ENCODE data around the gene WDR25.

- RRBS = under 1% methylated on average over 11 of the region's 78 CpGs
Observed at GRCh38 chr14:100375888-100376829, at the start of gene WDR25. Gene WDR25, plus strand, starts transcription at chr14:100376485.

DNA sequence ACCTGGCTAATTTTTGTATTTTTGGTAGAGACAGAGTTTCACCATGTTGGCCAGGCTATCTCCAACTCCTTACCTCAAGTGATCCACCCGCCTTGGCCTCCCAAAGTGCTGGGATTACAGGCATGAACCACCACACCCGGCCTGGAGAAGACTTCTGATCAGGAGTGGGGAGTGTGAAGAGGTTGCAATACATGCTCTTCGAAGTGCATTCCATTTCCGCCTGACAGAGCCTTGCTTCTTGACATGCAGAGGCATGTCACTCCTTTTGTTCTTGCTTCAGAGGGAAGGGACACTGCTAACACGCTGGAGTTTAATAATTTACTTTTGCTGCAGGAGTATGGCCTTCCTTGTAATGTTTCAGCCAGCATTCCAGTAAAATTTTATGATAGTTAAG, 21.7 kb downstream of the WDR25 start:
- RRBS = no CpG with 5 or more reads among the region's 5 CpGs

DNA sequence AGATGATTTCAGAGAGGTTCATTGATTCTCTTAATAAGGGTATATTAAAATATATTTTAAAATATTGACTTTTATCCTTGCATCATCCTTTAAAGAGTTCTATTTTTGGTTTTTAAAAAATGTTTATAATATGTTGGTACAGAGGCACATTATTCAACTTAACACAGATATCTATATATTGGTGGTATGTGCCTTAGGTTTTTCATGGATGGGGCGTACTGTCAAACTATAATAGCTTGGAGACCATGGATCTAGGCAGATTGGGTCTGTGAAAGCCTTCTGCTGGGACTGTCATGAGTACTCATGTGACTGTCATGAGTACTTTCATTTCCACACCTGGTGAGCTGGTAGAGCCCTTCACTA, 104.9 kb downstream of the BEGAIN start:
- RRBS = no CpG with 5 or more reads among the region's 1 CpG

DNA sequence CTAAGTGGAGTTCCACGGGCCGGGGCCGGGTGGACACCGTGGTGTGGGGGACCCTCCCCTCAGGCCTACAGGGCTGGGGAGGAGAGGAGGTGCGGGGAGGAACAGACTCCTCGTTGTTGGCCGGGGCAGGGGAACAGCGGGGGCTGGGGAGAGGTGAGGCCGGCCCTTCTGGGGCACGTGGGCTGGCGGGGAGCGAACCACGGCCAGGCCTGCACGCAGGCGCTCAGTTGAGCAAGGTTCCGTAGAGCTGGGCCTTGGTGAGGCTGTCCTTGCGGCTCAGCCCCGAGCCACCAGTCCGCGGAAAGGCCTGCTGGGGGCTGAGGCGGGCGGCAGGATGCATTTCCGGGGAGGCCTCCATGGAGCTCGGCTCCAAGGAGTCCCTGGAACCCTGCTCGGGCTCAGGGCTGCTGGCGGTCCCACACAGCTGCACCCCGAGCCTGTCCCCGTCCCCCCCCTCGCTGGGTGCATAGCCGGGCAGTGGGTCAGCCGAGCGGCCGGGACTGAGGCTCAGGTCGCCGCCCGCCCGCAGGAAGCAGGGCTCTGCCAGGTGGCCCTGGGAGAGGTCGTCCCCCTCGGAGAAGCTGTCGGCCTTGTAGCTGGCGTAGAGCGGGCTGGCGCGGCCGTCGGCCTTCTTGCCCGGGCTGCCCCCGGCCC, 49.3 kb downstream of the BEGAIN start:
- RRBS = 81% methylated on average over 5 of the region's 48 CpGs

DNA sequence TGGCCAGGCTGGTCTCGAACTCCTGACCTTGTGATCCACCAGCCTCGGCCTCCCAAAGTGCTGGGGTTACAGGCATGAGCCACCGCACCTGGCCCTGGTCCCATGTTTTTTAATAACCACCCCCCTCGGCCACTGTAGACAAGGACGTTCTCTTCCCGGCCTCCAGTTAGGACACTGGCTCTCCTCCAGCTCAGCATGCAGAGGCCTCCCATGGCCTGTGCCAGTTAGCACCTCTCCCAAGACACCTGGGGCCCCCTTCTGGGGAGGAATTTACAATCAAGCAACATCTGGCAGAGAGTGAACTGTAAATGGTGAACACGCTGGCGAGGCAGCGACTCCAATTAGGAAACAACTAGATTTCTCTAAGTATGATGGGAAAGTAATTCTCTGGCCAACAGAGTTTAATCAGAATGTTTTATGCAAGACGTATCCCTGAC, 61.9 kb upstream of the DLK1 start:
- RRBS = no CpG with 5 or more reads among the region's 10 CpGs

GRCh38 chr14:100709770-100710257, 16.9 kb upstream of the DLK1 start:
- RRBS = under 1% methylated on average over 10 of the region's 30 CpGs

GRCh38 chr14:100860477-100861355, 42.8 kb downstream of the RTL1 start:
- RRBS = 85% methylated on average over 3 of the region's 25 CpGs

DNA sequence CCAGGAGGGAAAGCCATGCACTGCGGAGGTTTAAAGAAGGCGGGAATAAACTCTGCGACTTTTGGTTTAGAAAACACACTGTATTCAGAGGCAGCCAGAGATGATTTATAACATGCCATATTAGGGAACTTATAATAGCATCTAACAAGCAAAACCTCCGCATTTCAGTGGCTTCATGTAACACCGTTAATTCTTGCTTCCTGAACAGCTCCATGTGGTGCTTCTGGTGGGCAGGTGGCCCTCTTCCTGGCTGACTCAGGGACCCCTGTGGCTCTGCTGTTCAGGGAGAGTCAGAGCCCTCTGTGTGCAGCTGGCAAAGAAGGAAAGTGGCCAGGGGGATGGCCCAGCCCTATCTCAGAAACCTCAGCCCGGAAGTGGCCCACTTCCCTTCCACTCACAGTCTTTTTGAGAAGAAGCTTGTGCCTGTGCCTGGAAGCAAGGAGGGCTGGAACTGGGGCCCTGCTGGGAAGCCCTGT, 217.0 kb upstream of the RTL1 start:
- RRBS = no CpG with 5 or more reads among the region's 6 CpGs

DNA sequence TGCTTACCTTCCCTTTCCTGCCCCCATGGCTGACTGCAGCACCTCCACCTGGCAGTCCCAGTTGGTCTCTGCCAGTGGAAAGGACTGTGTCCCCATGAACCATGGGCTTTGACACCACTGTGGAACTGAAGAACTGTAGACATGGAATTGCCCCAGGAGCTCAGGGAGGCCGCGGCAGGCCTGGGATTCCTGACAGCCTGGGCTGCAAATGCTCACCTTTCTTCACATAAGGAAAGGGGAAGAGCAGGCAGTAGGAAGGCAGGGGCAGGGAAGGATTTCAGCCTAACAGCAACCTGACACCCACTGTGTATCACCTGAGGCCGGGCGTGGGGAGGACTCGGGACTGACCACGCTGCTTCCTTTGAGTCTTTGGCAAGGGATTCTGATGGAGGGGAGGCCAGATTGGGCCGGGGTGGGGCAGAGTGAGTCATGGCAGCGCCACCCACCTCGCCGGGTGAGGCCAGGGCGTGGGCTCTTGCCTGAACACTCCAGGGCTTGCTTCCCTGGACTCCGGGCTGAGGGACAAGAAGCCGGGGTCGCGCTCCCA, 247.6 kb upstream of the RTL1 start:
- RRBS = 40% methylated on average over 10 of the region's 15 CpGs

GRCh38 chr14:101279822-101280324, 376.4 kb upstream of the RTL1 start:
- RRBS = no CpG with 5 or more reads among the region's 3 CpGs

GRCh38 chr14:101359961-101360979, 401.2 kb upstream of the PPP2R5C start:
- RRBS = no CpG with 5 or more reads among the region's 24 CpGs

- RRBS = 0% methylated on average over 5 of the region's 13 CpGs
Observed at GRCh38 chr14:101480512-101481071, 280.9 kb upstream of the PPP2R5C start.

- RRBS = no CpG with 5 or more reads among the region's 10 CpGs
Observed at GRCh38 chr14:101588782-101589325, 172.7 kb upstream of the PPP2R5C start.

GRCh38 chr14:101732166-101732566, 29.3 kb upstream of the PPP2R5C start:
- RRBS = no CpG with 5 or more reads among the region's 5 CpGs

- RRBS = no CpG with 5 or more reads among the region's 6 CpGs
Observed at GRCh38 chr14:101773394-101774343, 12.2 kb downstream of the PPP2R5C start.

DNA sequence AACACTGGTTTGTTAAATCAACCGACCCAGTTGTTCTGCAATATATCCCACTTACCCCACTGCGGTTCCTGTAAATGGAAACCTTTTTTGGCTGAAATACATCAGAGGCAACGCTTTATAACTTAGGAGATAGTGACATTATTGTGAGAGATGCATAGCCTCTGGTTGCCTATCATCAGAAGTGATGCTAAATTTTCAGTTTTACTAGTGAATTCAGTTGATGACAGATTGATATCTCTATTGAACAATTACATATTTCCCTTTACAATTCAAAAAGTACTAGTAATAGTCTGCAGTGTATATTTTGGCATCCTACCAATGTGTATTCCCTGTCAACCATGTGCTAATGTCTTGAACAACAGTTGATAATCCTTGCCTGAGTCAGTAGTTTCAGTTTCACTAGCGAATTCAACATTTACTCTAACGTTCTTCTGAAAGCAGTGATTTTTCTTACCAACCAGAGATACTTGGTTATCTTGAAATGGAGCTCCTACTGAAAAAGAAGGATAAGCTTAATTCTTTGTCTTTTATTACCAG, 30.6 kb downstream of the PPP2R5C start:
- RRBS = no CpG with 5 or more reads among the region's 5 CpGs

DNA sequence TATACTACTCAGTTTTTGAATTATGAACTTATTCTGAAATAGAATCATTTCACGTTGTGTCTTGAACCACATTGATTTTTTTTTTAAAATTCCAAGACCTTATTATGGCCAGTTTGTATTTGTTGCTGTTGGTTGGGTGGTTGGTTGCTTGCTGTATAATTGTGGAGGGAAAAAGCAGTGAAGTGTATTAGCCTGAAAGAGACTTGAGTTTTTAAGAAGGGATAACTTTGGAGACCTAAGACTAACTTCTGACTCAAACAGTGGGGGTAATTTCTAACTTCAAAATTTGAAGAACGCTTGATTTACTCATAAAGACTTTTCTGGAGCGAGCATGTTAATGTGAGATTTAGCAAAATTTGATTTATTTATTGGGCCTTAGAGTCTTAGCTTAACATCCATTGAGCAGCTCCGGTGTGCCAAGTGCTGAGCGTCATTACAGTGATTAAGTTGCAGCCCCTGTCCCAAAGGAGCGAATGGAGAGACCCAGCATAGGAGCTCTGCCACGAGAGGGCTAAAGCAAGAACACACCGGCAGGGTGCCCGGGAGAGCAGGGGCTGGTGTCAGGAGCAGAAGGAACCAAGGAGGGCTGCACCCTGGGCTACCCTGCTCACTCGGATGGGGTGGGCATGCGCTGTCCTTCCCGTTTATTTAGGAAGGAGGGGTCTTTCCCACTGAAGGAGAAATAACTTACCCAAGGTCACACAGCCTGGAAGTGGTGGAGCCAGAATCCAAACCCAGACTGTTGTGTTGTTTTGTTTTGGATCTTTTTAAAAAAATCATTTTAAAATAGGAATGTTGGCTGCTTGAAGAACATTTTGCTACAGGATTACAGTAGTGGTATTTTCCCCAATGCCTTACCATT, 50.5 kb downstream of the PPP2R5C start:
- RRBS = no CpG with 5 or more reads among the region's 12 CpGs

DNA sequence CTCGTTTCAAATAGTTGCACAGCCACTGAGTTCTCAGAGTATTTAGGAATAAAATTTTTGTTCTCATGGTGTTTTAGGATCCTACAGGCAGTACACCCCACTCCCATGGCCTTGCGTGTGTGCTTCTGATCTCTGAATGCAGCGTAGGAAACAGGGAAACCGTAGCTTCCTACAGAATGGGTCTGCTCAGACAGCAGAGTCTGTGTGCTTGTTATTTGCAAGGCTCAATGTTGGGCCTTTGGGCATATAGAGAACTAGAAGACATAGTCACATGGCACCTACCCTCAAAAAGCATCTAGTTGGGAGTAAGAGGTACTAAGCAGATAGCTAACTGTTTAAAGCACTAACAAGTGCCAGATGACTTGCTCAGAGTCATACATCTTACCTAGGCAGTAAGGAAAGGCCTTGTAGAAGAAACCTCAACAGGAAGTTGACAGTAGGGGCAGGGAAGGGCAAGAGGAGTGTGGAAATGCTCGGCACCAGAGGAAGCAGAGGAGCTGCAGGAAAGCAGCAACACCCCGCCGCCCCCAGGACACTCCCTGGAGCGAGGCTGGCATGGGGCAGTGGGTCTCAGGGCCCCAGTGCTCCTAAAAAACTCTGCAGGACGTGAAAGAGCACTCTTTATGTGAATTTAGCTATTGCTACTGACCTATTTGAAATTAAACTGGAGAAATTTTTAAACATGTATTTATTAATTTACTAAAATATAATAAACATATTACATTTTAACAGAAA, 92.8 kb downstream of the PPP2R5C start:
- RRBS = no CpG with 5 or more reads among the region's 9 CpGs

GRCh38 chr14:101858749-101859256, 97.3 kb downstream of the PPP2R5C start:
- RRBS = no CpG with 5 or more reads among the region's 12 CpGs

DNA sequence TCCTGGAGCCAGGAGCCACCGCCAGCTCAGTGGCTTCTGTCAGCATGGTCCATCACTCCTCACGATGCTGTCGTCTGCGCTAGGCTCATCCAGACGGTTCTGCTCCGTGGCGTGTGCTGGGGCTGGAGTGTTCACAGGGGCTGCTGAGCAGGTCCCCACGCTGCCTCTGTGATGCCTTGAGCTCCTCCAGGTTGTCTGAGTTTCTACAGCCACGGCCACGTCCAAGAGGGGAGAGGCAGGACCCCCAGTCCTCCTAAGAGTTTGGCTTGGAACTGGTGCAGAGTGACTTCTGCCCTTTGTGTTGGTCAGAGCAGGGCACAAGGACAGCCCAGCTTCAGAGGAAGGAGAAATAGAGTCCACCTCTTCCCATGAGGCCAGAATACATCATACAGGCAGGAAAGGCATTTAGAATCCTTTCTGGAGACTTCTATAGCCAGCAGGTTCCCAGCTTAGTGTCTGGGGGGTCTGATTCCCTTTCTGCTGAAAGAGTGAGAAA, 76.9 kb upstream of the DYNC1H1 start:
- RRBS = no CpG with 5 or more reads among the region's 10 CpGs

Data from retinal pigment epithelial cell (primary cell).